PC-3 (cell line): ENCODE results near the gene PLD1.

GRCh38 chr3:171744209-171744968 lies 65.9 kb downstream of the PLD1 start:
- RAMPAGE, long total RNA = no peak

GRCh38 chr3:171768264-171768850 lies 41.9 kb downstream of the PLD1 start:
- RAMPAGE, long total RNA = no peak

DNA sequence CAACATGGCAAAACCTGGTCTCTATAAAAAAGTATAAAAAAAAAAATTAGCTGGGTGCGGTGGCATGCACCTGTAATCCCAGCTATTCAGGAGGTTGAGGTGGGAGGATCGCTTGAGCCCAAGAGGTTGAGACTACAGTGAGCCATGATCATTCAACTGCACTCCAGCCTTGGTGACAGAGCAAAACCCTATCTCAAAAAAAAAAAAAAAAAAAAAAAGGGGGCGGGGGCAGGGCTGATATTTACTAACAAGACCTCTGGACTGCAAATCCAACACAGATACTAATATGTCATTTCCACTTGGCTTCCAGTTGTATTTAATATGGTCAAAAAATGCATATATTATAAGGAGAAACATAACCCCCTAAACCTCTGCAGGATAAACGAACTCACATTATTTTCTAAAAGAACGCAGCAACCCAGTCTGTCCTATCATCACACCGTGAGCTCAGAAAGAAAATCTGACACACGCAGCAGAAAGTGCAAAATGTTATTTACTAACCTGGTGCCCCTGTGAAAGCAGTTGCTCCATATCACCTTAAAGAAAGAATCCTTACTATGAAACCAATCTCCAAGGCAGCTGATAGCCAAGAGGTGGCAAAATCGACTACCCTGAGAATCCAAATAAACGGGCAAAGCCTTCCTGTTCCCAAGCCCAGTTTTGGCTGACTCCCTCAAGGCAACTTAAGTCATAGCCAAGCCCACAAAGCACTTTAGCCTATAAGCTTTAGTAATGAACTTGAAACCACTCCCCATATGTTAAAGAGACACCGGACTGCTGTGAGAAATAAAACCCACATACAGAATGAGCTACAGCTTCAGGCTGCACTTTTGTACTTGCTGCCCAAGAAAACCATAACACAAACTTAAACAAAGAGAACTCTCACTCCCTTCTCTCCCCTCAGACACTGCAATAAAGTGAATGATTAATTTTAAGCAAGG lies 39.3 kb downstream of the PLD1 start:
- RAMPAGE, long total RNA = no peak

- RAMPAGE, long total RNA = start-site peak on the minus strand at chr3:171810425-171810486, 22 and 9 reads in 2 replicates
Measured at GRCh38 chr3:171809824-171810905, at the start of gene PLD1. TSS of gene PLD1 (minus strand) at chr3:171810483.

- RAMPAGE, long total RNA = no peak
Measured at GRCh38 chr3:171874203-171875291, 31.4 kb downstream of the TMEM212 start.

- RAMPAGE, long total RNA = no peak
Measured at GRCh38 chr3:171959423-171960310, 79.7 kb upstream of the FNDC3B start.

DNA sequence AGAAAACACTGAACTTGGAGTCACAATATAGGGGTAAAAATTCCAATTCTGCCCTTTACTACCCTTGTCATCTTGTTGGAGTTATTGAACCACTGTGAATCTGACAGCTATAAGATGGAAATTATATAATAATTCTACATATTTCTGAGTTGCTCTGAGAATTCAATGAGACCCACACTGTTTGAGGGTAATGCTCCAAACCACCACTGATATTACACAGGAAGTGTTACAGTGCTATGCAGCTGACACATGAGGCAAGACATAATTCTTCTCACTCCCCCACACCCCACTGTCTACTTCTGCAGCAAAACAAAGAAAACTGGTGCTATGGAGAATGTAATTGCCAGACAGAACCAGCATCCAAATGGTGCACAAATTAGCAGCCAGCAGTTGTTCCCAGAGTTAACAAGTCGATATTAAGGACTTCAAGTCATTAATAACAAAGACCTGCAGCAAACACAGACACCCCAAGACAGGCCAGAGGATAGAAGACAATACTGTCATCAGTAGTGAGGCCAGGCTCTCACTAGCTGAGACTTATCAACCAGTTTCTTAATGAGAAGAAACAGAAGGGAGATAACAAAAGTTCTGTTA lies 58.9 kb upstream of the FNDC3B start:
- RAMPAGE, long total RNA = no peak

DNA sequence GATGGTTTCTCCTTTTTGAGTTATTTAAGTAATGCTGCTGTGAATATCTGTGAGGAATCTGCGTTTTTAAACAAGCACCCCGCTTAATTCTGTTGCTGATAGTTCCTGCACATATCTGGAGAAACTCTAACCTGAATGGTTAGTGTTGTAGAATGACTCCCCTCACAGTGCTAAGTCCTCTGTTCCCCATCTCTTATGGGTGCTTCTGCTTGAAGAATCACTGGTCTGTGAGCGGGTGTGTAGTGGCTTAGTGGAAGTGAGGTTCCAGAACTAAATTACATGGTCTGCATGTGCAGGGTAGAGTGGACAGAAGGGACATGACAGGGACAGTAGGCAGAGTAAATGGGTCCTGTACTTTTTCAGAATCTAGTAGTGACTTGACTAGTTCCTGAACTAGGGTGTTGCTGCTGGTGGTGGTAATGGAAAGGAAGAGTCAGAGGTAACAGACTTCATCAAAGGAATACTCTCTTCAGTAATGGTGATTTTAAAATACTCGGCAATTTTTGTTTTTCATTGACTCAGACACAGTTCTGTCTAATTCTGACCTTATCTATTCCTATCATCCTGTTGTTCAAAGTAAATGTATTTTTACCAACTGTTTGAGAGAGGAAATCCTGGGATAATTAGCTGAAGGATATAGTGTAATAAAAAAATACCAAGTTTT lies 55.3 kb downstream of the FNDC3B start:
- RAMPAGE, long total RNA = no peak

GRCh38 chr3:172204495-172205063 lies 165.2 kb downstream of the FNDC3B start:
- RAMPAGE, long total RNA = no peak

DNA sequence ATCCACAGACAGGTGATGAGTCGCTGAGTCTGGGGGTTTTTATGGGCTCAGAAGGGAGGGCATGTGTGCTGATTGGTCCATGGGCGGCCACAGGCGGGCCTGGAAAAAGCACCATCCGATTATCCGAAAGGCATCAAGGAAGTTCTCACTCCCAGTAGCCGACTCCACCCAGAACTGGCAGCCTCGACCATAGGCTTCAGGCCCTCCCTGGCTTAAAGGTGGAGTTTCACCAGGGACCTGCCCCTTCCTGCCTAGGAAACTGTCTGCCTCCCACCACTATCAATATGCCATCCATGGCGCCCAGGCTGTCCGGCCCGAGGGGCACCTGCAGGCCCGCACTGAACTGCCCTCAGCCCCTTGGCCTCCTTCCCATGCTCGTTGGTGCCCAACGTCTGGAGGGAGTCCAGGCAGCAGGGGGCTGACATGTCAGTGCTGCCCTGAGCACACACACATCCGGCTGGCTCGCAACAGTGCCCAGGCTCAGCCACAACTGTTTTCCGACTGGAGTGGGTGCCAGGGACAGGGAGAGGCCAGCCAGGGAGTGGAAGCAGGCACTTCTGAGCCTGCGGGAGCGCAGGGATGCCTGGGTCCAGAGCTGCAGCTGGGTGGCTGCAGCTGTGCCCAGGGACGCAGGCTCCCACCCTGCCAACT lies 170.2 kb downstream of the FNDC3B start:
- RAMPAGE, long total RNA = no peak

DNA sequence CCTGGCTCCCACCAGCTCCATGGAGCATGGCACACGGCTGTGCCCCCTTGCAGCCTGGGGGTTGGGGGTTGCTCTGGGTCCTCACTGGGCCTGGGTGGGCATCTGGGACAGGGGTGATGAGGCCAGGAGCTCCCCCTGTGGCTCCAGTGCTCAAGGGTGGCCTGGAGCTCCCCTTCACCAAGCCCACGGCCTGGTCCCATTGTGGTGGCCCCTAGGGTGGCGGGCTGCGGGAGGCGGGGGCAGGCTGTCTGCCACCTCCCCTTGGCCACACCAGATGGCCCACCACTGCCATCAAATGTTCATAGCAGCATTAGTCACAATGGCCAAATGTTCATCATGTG lies 36.7 kb downstream of the GHSR start:
- RAMPAGE, long total RNA = no peak

DNA sequence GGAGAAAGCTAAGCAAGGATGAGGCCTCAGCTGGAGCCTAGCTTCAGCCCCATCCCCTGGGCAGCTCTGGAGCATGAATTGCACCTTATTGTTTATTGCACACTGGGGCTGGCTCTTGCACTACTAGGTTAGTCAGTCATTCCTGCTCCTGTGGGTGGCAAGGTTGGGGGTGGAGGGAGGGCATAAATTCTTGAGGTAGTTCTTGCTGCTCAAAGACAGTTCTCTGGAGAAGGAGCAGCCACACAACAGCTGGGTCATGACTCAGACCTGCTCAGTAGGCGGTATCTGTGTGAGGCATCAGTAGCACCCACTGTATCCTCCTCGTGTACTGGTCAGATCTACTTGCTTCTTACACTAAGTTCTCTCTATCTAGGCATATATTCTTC lies 27.2 kb upstream of the TNFSF10 start:
- RAMPAGE, long total RNA = no peak

DNA sequence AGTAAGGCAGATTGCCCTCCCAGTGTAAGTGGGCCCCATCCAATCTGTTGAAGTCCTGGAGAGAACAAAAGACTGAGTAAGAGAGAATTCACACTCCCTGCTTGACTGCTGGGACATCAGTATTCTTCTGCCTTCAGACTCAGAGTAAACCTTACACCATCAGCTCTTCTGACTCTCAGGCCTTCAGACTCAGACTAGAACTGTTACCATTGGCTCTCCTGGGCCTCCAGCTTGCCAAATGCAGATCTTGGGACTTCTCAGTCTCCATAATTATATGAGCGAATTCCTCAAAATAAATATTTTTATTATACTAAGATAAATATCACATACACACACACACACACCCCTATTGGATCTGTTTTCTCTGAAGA lies 84.6 kb upstream of the TNFSF10 start:
- RAMPAGE, long total RNA = no peak

DNA sequence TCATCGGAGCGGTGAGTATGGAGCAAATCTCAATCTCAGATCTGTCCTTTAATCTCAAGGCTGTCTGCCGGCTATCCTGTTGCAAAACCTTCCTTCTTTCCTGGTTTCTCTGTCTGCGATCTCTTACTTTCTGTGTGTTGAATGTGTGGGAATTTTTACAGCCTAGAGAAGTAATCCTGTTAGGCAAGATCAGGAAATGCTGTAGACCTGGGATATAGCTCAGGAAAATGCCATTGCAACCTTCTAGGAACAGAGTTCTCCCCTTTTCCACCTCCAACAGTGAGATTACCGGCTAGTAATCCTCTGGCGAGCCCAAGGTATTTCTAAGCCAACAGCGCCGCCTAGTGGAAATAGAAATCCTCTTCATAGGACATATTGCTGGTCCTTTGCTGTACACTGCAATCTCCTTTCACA lies 44.2 kb downstream of the NCEH1 start:
- RAMPAGE, long total RNA = no peak

- RAMPAGE, long total RNA = no peak
Measured at GRCh38 chr3:172678088-172678617, 32.7 kb downstream of the NCEH1 start.

DNA sequence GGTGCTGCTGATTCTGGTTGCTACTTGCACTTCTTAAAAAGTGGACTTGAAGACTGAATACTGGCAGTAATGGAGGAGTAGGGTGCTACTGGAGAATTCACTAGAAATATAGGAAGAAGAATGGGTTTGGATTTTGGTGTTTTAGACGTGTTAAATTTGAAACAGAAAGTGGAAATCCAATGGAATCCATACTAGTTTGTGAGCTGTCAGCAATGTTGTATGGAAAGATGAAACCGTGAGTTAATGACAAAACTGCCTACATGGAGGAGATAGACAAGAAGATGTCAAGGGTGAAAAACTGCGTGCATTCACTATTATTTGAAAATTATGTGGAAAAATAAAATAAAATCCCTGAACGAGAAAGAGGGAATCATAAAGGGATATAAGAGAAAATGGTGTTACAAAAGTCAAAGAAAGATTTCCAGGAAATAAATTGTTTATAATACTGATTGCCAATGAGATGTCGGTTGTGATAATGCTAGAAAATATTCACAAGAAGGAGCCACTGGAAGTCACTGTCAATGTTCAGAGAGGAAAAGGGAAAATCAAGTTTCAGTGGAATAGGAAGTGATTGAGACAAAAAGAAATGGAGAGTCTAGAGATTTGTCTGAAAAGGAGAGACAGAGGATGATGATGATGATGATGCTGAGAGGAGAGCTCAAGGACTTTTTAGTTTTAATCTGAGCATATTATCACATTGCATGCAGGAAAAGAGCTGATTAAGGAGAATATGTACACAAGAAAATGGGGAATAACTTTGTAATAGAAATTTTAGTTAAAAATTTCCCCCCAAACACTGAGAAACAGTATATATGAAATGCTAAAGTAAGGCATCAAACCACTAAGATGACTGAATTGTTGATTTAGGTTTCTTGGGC lies 573.5 kb downstream of the NLGN1 start:
- RAMPAGE, long total RNA = no peak

GRCh38 chr3:174448278-174448677 lies 410.9 kb upstream of the NAALADL2 start:
- RAMPAGE, long total RNA = no peak

- RAMPAGE, long total RNA = no peak
Measured at GRCh38 chr3:174891126-174891564, 32.0 kb downstream of the NAALADL2 start.

DNA sequence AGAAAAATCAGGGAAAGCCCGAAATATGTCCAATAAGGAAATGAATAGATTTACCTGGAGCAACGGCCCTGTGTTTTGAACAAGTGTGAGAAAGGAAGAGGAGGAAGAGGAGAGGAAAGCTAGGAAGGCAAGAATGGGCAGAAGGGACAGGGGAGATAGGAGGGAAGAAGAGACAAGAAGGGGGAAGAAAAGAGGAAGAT lies 708.2 kb downstream of the TBL1XR1 start:
- RAMPAGE, long total RNA = no peak

DNA sequence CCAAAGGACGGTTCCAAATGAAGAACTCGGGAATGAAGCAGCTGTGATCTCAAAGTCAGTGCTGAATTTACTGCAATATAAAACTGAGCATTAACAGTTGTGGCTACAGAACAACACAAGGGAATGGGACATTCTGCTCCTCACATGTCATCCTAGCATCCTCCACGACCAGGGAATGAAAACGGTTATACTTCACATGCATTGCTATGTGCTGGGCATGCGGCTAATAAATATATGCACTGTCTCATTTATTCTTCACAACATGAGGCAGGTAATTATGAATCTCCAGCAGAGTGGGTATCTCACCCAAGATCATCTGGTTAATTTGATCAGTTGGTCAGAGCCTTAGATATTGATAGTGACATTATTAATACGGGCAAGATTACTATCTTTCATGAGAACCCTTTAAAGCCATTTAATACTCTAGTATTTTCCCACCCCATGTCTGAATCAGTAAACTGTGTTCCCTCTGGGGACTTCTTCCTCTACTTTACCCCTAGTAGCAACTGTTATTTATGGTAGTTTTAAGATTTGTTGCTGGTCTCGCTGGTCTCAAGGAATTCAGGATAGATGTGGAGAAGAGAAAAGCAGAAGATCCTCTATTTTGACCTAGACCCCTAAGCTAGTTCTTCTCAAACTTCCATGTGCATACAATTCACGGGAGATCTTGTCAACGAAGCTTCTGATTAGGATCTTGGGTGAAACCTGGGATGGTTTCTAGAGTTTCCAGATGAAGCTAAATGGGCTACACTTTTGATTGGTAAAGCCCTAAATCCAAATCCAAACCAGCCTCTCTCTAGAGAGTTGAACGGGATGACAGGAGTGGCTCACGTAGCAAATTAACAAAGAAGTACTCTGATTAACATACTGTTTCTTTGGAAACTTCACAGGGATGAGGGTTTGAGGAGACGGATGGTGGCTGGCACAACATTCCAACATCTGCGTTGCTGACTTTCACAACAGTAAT lies 181.8 kb downstream of the TBL1XR1 start:
- RAMPAGE, long total RNA = no peak